Measurements from ENCODE around the genes FAM47E and SHROOM3.

DNA sequence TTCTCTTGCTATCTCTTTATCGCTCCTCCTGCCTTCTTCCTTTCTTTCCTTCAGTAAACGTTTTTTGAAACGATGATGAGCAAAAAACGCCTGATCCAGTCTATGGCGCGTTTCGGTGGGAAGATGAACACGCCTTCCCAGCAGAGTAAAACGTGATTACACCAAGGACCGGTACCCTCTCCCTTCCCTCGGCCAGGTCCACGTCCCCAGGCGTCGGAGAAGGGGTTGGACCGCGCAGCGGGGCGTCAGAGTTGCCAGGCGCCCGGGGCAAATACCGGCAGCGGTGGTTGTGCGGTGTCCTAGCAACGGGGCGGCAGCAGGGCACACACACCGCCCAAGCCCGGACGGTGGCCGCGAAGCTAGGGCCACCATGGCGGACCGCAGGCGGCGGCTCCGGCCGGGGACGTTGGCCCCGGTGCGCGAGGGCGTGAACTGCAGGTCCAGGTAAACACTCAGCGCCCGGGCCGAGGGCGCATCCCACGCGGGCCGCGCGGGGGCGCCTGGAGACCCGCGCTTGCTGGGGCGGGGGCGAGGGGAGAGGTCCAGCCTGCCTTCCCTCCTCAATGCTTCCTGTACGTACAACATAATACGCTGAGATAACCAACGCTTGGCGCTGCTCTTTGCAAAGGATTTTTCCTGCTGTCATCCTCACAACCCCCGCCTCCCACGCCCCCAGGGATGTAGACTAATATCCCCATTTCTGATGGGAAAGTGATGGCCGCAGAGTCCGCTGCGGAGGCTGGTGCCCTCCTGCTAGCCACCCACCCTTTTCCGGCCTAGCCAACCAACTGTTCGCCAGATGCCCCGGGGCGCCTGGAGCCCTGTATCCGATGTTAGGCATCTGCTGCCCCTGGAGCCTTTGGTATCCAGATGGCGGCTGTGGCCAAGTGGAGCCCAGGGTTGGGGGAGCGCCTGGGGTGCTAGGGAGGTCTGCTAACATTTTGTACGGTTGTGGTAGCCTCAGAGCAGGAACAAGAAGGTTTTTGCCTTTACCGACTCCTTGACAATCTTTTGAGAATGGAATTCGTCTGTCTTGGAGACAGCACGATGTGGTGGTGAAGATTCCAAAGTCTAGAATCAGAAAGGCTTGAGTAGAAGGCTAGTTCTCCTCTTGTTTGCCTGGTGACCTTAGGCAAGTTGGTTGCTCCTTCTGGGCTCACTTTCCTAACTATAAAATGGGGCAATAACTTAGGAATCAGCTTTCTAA, at the start of gene FAM47E:
Gene FAM47E, plus strand, starts transcription at position 345 of the 1,207 bp plus-strand sequence.
- PRO-cap: bidirectional peak, plus-strand start at position 337 of the sequence, minus-strand start at position 276 of the sequence

DNA sequence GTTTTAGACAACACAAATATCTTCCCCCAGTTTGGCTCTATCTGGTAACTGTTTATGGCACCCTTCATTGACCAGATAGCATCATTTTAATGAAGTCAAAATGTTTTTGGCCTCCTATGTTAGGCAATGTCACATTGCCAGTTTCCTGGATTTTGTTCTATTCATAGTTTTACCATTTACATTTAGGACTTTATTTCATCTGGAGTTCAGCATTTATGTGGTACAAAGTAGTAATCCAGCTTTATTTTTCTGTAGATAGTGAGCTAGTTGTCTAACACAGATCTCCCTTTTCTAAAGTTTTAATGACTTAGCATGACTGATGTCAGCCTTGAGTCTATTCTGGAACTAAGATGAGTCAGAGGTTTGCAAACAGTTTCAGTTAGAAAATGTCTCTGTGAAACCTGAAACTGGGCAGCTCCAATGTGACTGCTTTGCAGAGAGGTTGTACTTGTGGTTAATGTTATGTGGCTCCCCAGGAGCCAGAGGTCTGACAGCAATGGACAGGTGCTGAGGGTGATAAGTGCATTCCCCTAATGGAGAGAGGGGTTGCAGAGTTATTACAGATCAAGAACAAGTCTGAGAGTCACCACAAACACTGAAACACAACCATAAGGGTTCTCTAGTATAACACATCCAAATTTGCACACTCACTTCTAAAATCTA, 5.2 kb upstream of the STBD1 start:
- PRO-cap: unidirectional peak, plus-strand start at position 463 of the sequence; unidirectional peak, plus-strand start at position 482 of the sequence

- PRO-cap: no peak
These were observed 3.0 kb downstream of the STBD1 start for GRCh38 chr4:76309480-76309901.

GRCh38 chr4:76311759-76312427, 5.4 kb downstream of the STBD1 start:
- PRO-cap: no peak

DNA sequence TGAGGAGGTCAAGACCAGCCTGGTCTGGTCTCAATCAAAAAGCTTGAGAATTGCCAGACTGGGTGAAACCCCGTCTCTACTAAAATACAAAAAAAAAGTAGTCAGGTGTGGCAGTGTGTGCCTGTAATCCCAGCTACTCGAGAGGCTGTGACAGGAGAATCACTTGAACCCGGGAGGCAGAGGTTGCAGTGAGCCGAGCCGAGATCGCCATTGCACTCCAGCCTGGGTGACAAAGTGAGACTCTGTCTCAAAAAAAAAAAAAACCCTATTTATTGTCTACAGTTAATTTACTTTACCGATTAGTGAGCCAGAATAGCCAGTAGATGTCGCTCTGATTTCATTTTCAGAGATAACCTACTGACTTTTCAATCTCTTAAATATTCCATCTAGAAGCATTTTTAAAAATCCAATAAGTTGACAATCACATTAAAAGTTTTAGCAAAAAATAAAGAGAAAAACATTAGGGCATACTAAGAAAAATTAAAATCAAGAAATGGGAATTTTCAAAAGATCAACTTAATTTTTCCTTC, 4.3 kb upstream of the SHROOM3 start:
- PRO-cap: no peak

DNA sequence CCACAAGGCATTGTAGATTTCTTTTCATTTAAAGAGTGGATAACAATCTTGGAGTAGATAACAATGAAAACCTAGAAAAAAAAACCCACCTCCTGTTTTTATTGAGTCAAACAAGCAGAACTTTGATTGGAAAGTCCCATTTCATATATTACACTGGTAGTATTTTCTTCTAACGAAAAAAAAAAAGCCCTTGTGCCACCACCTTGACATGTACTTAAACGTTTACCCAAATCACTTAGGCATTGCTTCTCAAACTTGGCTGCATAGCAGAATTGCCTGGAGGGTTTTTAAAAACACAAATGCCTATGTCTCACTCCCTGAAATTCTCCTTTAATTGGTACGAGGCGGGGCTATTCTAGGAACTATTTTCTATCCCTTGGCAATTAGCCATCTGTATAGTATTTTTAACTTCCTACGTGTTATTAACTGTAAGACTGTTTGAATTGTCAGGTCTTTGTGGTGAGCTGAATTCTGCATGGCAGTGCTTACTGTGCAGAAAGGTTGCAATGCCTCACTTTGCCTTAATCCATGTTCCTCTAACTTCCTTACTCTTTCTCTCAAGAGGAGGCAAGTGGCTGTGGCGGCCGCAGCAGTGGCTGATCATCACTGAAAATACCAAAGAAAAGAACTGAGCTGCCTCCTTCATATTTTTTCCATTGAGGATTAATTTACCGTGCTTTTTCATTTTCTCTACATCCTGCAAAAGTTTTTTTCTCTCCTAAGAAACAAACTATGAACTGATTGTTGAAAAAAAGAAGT, at the start of gene SHROOM3:
Gene SHROOM3, plus strand, starts transcription at position 548 of the 759 bp plus-strand sequence.
- PRO-cap: no peak

DNA sequence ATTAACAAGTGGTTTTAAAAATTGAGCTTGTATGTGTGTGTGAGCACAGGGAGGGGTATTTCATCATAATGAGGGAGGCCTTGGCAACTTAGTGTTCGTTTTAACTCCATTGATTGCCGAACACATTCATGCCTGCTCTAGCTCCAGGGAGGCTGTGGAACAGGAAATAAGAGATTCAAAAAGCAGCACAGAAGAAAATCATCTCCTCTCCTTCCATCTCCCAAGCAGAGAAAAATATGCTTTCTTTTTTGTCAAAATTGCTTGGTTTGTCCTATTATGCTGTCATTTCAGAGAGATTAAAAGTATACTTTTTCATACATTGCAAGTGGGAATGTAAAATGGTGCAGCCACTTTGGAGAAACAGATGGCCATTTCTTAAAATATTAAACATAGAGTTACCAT, 14.9 kb downstream of the SHROOM3 start:
- PRO-cap: no peak

DNA sequence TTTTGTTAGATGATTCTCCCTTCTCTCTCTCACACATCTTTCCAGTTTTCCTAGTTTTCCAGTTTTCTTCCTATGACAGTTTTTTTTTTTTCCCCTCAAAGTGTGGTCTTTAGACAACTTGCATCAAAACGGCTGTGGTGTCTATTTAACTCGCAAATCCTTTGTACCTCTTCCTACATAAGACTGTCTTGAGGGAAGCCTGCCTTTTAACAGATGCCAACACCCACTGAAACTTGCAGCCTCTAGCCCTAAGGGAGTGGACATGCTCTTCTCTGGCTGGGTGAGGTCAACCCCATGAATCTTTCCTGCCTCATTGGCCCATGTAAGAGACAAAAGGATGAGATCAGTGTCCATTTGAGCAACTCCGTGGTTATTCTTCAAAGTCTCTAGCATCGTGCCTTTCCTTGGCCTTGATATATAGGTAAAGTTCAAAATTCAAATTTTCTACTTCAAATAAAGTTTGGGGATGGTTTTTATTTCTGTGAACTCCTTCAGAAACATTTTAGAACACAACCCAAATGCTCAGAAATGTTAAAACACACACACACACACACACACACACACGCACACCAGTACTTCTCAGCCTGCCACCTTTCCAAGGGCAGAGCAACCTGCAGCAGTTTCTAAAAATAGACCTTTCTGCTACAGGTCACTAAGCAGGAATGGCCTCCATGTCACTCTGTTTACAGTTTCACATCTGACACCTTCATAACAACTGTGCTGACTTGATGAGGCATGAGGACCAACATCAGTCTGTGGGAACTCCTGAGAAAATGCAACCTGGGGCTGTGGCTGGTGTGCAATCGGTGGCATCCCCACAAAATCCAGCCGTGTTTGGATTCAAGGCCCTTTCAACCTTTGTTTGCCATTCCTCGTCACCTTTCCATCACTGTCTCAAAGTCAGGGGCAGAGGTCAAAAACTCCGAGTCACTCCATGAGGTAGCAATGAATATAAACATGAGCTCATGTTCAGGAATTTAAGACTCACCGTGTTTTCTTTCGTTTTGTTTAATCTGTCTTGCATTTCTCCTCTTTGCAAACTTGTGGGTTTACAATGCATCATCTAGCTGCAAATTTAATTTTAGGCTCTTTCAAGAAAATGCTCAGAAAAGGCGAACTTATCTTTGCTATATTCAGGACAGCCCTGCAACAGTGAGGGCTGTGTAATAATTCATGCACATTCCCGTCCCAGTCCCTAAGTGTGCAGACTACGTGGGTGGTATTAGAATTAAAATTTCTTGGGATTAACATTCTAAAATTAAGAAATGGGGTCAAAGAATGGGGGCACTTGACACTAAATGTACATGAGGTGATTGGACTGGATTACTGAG, 135.1 kb downstream of the SHROOM3 start:
- PRO-cap: no peak

DNA sequence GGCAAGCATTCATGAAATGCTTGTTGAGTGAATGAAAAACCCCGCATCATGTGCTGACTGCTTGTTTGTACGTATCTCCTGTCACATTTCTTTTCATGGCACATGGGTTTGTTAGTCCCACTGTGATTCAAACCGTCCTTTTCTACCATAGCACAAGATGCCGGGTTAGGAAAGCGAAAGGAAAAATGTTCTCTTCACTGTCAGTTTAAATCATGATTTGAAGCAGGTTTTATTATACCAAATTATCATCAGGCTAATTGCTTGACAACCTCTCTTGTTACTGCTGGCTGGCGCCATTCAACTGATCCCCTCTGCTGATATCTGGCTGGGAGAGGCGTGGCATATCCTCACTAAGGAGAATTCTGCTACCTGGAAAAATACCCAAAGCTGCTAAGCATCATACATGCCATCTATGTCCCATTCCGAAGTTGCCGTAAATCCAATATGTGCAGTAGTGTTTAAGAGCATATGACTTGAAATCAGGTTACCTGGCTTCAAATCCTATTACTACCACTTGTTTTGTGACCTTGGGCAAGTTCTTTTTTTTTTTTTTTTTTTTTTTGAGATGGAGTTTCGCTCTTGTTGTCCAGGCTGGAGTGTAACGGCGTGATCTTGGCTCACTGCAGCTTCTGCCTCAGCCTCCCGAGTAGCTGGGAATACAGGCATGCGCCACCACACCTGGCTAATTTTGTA, 145.0 kb downstream of the SHROOM3 start:
- PRO-cap: unidirectional peak, minus-strand start at position 316 of the sequence

GRCh38 chr4:76688011-76688703, 209.8 kb downstream of the SOWAHB start:
- PRO-cap: no peak

GRCh38 chr4:76692515-76692822, 205.5 kb downstream of the SOWAHB start:
- PRO-cap: no peak

DNA sequence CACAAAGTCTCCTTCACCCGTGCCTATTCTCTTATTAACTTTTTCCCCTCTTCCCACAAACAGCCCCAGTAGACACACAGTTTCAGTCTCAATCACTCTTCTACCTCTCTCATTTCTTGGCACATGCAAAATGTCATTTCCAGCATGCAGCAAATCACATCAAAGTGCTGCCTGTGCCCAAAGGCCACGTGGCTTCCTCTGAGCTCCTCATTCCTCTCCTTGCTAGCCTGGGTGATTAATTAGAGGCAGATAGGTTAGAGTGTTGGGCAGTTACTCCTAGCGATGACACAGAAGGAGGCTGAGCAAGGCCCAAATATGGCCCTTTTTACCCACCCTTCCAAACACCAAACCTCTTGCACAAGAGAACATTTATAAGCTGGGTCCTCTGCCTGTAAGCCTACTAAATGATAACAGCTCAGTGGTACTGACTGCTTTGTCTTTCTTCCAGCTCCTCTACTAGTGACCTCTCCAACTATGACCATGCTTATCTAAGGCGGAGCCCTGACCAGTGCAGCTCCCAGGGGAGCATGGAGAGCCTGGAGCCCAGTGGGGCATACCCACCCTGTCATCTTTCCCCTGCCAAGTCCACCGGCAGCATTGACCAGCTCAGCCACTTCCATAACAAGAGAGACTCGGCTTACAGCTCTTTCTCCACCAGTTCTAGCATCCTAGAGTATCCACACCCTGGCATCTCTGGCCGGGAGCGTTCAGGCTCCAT, 159.5 kb downstream of the SOWAHB start:
- PRO-cap: no peak

- PRO-cap: no peak
These were observed 1.4 kb downstream of the SOWAHB start for GRCh38 chr4:76896325-76897128.

GRCh38 chr4:76983964-76984534, 34.5 kb downstream of the SEPTIN11 start:
- PRO-cap: no peak

GRCh38 chr4:77135333-77135556, 21.8 kb upstream of the CCNG2 start:
- PRO-cap: no peak

DNA sequence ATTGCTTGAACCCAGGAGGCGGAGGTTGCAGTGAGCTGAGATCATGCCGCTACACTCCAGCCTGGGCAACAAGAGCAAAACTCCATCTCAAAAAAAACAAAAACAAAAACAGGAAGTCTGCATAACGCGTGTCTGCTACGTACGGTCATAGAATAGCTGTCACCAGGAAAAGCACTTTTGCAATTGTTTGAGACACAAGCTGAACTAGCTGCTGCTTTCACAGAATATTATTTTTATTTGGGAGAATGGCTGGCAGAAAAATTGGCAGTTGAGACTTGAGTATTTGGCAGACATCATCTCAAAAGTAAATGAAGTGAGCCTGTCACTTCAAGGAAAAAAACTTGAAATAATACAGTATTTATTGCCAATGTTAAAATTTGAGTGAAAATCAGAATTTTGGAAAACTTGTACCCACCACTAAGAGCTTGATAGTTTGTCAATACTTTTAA, 19.5 kb upstream of the CCNG2 start:
- PRO-cap: unidirectional peak, plus-strand start at position 182 of the sequence

GRCh38 chr4:77169424-77169810, 12.4 kb downstream of the CCNG2 start:
- PRO-cap: no peak

DNA sequence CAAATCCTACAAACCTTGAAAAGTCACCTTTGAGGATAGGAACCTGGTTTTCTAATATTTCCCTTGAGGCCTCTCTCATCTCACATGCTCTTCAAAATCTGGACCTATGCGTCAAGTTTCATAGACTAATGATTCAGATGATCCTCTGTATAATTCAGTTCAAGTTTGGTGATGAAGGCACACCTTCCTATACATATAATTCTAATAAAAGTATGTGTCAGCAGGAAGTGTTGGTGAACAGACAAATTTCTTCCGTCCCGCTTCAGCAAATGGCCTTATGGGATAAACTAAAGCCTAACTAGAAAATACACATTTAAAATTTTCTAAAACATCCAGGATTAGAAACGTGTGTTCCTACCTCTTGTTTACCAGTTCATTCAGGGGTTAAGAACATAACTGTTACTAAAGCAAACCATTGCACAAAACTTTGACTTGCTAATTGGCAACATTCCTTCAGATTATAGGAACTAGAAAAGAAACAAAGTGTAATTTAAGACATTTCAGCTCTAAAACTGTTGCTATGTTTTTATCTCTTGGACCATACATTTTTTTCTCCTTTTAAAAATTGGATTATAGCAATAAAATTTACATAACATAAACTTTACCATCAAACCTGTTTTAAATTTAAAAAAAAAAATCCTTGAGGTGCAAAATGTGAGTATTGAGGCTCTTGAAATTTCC, 39.5 kb upstream of the CXCL13 start:
- PRO-cap: no peak

DNA sequence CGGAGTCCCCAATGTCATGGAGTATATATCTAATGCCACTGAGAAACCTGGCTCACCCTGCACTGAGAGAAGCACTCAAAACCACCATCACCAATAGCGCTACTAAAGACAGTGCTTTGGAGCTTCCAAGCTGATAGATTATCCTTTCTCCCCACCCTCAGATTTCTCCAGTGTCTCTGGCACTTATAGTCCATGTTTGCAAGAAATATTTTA, 280 bp upstream of the CXCL13 start:
- PRO-cap: no peak

- PRO-cap: no peak
These were observed 94.2 kb downstream of the CXCL13 start for GRCh38 chr4:77699699-77700334.